HT1080 (cell line): ENCODE measurements around the genes STRIP2, UBE2H, CPA1 and COPG2.

GRCh38 chr7:129169728-129170299 is 18.6 kb upstream of the SMO start:
RAMPAGE:
- cytosol, long total RNA = no peak
- long total RNA = no peak
- nucleus, long total RNA = no peak

DNA sequence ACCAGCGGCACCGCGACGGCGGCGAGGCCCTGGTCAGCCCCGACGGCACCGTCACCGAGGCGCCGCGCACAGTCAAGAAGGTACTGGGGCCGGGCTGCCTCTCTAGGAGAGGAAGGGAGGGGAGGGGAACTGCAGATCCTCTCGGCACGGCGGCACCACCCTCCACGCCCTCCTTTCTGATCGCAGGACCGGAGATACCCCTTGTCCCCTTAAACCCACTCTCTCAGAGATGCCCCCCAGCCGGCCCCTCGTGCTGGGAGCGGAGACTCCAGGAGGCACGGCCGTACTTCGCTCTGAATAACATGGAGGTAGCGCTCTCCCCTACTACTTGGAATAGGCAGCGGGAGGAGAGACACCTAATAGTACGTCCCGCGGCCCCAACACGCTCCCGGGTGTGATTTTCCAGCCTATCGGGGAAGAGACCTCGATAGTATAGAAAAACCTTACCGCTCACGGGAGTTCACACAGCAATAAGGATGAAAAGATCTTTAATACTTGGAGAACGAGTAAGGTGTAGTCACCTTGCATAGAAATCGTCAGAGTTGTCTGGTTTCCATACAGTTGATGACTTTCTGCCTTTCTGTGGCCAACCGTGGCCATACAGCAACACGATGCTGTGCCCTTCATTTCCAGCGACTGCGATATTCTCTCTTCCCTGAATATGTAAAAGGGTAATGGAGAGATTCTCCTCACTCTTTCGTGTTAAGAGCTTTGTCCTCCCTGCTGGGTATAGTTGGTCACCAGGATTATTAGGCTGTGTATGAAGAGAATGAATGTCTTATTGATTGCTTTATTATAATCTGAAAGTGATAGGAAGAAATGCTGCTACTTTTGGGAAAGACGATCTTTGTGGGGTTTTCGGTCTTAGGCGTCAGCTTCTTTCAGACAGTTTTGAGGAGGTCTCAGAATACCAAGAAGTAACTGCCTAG is 794 bp downstream of the AHCYL2 start:
RAMPAGE:
- cytosol, long total RNA = no peak
- long total RNA = no peak
- nucleus, long total RNA = no peak

DNA sequence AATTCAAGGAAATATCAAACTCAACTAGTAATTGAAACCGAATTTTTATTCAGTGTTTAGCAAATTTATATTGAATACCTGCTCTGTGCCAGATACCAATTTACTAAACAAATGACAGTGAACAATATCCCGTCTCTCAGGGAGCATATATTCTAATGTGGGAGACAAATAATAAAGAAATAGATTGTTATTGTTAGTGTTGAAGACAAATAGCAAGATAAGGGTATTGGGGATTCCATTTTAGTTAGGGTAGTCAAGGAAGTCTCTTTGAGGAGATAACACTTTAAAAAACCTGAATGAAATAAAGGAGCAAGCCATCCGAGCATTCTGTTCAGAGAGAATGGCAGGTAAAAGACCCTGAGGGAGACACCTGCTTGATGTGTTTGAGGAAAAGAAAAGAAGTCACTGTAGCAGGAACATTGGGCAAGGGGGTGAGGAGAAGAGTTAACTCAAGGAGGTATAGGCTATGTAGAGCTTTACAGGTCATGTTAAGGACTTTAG is 16.5 kb upstream of the STRIP2 start:
RAMPAGE:
- cytosol, long total RNA = no peak
- long total RNA = no peak
- nucleus, long total RNA = no peak

GRCh38 chr7:129433807-129434973 is at the start of gene STRIP2:
Gene STRIP2 (plus strand): TSS chr7:129434432.
RAMPAGE:
- cytosol, long total RNA = no peak
- long total RNA = no peak
- nucleus, long total RNA = start-site peak on the plus strand at chr7:129434402-129434452, 26 and 33 reads in 2 replicates

DNA sequence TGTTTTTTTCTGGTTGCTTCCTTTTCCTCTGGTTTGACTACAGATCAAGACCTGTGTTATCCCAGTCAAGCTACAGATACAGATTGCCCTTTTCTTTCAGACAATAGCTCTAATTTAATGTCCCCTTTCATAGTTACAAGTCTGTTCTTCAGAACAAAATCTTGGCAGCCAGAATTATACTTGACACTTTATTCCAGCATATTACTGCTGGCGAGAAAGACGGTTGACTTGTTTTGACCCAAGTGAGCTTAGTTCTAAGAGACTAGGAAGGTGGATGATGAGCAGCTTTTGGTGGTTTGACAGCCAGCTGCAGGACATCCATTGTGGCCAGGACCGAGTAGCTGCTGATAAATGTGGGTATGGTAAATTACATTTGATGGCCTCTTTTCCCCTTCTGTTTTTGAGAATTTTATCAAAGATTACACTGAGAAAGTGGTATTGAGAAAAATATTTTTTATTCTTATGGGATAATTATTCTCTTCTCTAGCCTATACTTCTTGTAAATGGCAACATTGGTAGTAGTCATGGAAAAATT is 26.7 kb downstream of the NRF1 start:
RAMPAGE:
- cytosol, long total RNA = no peak
- long total RNA = no peak
- nucleus, long total RNA = no peak

GRCh38 chr7:129853281-129853982 is 99.3 kb downstream of the UBE2H start:
RAMPAGE:
- cytosol, long total RNA = no peak
- long total RNA = no peak
- nucleus, long total RNA = no peak

RAMPAGE:
- cytosol, long total RNA = no peak
- long total RNA = no peak
- nucleus, long total RNA = no peak
Measured at GRCh38 chr7:129950157-129950964, 2.4 kb downstream of the UBE2H start.

DNA sequence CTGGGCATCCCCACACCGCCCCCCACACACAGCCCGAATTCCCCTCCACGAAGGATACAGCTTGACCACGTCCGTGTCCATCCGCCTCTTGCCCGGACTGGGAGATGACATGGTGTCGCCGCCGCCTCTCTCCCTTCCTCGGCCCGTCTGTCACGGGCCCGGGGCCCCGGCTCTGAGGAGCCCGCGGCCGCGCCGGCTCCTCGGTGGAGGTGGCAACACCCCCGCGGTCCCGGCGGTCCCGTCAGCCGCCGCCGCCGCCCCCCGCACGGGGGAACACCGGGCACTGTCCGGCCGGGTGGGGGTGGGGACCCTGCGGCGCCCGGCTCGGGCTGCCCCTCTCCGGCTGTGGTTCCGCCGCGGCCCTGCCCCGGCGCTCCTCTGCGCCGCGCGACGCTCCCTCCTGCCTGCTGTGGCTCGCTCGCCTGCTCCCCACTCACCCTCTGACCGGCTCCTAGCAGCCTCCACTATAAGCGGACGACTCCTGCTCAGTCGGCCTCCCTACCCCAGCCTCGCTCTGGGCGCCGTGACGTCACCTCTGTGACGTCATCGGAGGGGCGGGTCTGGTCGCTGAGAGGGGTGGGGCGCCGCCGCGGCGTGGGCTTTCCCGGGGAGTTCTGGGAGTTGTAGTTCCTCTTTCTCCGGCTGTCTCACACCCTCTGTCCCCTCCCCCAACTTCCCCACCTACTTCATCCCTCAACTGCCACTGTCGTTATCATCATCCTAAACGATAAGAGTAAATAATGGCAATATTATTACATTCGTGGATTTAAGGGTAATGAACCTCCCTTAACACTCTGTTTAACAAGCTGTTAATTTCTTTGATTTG is at the start of gene UBE2H:
TSS of gene UBE2H (minus strand) at position 516 of the 826 bp plus-strand sequence.
RAMPAGE:
- cytosol, long total RNA = no peak
- long total RNA = no peak
- nucleus, long total RNA = no peak

DNA sequence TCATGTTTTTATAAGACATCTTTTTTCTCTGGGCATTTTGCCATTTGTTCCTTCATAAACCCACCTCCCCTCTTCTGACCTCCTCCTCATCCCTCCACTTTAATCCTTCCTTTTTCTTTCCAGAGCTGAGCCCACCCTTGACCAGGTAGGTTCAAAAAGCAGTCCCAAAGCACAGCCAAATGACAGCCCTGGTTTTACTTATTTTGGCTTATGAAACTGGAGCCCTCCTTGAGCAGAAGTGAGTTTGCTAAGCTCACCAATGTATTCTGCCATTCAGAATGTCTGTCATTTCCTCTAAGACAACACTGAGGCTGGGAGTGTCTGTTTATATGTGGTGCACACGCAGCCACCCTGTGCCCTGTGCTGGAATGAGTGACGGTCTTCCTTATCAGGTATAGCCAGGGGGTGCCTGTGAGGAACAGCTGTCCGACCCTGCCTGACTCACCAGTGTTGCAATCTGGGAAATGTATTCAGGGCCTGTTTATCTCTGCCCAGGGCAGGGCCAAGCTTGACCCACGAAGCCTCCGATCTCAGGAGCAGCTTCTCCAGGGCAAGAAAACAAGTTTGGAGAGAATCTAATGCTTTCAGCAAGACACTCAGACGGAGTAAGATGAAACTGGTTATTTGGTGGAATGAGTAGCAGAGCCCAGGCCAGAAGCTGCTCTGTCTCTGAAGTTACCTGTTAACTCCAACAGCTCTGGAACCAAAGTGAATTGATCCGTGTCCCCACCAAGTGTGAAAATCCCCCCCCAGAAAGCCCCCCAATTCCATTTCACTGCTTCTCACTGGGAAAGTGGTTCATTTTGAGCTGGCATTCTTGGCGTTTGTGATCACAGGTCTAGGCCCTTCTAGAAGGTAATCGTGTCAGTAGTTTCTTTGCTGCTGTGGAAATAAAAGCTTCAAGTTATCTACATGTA is 5.9 kb upstream of the UBE2H start:
RAMPAGE:
- cytosol, long total RNA = no peak
- long total RNA = no peak
- nucleus, long total RNA = no peak

GRCh38 chr7:130140866-130141434 is 64.3 kb downstream of the TMEM209 start:
RAMPAGE:
- cytosol, long total RNA = no peak
- long total RNA = no peak
- nucleus, long total RNA = no peak

DNA sequence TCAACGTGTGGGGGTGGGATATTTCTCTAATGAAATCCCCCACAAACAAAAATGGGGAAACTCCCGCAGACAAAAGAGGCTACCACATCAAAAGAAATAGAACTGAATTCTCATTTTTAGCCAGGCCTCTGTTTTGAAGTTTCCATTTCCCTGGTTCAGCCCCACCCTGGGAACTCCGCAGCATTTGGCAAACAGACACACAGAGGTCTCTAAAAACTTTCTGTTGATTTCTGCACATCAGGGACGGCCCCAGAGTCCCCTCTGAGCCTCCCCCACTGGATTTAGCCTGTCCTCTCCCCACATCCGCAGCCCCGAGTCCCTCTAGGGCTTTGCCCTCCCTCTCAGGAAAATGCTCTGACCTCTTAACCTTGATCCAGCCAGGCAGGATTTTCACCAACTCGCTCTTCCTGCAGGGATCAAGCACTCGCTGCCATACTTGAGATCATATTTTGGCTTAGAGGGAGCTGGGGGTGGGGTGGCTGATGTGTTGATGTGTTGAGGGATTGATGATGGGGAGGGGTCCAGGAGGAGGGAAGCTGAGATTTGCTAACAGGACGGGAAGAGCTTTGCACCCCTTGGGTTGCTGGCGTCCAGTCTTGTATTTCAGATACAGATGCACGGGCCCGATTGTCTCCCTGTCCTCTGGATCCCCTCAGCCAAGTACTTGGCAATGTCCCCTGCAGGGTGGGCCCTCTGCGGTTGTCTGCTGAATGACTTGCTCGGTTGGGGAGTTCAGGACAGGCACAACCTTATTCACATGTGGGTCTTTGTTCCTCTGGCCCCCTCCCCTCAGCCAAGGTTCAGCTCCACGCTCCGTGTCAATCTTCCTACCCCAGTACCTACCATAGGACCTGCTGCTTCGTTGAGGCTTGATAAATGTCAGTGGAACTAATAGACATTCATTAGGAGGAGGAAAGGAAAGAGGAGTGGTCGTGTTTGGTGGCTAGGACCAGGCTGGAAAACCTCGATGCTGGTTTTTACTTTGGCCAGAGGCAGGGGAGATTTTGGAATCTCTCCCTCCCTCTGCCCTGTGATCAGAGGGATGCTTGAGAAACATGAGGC is 6.9 kb downstream of the CPA5 start:
RAMPAGE:
- cytosol, long total RNA = no peak
- long total RNA = no peak
- nucleus, long total RNA = no peak

RAMPAGE:
- cytosol, long total RNA = no peak
- long total RNA = no peak
- nucleus, long total RNA = no peak
Measured at GRCh38 chr7:130379418-130380638, at the start of gene CPA1. Gene CPA1 (plus strand): TSS chr7:130380494.

DNA sequence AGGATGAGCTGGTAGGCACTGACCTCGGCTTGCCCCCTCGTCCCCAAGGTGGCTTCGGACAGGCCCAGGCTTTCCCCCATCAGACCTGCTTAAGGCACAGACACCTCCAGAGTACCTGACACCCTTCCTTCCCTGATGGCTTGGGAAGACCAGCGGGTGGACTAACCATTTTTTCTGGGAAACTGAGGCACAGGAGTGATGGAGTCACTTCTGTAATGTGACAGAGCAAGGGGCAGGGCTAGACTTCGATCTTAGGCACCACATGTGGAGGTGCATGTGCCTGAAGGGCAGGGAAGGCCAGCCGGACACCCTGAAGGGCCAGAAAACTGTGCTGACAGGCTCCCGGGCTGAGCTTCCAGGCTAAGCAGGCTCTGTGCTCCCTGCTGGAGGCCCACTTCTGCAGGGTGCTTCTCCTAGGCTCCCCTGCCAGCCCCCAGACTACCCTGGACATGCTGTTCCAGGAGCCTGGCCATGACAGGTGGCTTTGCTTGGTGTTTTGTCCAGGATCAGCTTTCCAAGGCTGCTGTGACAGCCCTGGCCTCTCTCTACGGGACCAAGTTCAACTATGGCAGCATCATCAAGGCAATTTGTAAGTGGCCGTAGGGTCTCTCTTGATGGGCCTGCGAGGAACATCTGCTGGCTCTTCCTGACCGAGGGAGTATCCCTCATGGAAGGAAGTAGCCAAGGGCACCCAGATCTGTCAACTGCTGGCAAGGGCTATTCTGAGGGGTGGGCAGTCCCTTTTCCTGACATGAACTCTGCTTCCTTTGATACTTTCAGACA is 5.2 kb downstream of the CPA1 start:
RAMPAGE:
- cytosol, long total RNA = no peak
- long total RNA = no peak
- nucleus, long total RNA = no peak

RAMPAGE:
- cytosol, long total RNA = no peak
- long total RNA = no peak
- nucleus, long total RNA = no peak
Measured at GRCh38 chr7:130419751-130419968, 21.2 kb downstream of the CEP41 start.

RAMPAGE:
- cytosol, long total RNA = no peak
- long total RNA = no peak
- nucleus, long total RNA = no peak
Measured at GRCh38 chr7:130430692-130431209, 10.1 kb downstream of the CEP41 start.

GRCh38 chr7:130510021-130510700 is 18.3 kb downstream of the MEST start:
RAMPAGE:
- cytosol, long total RNA = no peak
- long total RNA = no peak
- nucleus, long total RNA = no peak

DNA sequence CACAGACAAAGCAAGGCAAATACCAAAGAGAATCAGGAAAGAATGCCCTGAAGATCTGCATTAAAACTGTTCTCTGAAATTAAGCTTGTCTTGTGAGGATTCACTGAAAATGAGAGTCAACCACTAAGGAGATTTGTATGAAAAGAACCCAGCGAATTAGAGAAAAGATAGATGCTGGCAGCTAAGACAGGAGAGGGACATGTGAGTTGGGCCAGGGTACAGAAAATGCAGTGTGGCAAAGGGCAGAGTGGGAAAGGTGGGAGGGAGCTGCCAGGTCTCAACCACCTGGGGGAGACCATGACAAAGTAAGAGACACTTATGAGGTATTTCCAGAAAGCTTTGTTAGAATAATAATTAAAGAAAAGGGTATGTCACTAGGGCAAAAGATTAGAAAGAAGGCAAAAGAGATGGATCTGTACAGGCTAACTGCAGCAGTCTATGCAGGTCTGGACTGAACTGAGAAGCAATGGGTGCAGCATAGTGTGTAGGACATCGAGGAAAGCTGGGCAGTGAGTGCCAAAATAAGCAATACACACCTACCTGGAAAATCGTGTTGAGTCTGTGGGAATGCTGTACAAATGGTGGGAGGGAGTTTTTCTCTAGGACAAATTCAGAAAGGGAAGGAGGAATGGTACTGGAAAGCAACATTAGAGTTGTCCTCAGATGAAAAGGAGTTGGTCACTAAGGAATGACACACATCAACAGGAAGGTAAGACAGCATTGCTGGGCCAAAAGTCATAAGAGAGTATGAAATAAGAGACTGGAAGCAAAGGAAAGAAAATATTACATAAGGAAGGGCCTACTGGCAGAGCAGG is 19.2 kb downstream of the MEST start:
RAMPAGE:
- cytosol, long total RNA = no peak
- long total RNA = no peak
- nucleus, long total RNA = no peak

DNA sequence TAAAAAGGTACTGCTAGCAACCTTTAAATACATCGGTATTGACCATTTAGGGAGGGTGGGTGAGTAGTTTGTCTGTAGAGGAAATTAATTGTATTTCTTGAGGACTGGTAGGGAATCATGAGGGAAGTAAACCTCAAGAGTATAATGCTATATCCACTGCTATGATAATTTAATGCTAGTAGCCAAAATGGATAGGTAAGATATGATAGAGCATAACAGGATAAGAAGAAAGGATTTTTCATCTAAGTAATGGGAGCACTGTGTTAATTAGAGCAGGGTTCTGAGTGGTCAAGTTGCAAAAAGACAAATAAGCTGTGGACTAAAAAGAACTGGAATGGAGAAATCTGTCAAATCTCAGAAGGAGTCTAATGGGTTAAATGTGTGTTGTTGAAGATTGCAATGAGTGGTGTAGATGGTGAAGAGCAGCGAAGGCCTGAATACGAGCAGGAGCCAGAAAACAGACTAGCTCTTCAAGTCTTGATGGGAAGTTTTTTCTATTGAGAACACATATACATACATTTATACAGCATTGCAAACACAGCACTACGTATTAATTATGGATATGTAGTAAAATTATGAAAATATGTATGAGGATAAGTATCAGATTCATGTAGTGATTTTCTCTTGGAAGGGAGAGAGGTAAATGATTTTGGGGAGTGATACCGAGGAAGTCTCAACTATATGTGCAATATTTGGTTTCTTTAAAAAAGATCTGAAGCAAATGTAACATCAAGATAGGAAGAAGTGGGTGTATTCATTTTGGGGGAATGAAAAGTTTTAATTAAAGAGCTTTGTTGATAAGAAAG is 25.9 kb downstream of the MEST start:
RAMPAGE:
- cytosol, long total RNA = no peak
- long total RNA = no peak
- nucleus, long total RNA = no peak

DNA sequence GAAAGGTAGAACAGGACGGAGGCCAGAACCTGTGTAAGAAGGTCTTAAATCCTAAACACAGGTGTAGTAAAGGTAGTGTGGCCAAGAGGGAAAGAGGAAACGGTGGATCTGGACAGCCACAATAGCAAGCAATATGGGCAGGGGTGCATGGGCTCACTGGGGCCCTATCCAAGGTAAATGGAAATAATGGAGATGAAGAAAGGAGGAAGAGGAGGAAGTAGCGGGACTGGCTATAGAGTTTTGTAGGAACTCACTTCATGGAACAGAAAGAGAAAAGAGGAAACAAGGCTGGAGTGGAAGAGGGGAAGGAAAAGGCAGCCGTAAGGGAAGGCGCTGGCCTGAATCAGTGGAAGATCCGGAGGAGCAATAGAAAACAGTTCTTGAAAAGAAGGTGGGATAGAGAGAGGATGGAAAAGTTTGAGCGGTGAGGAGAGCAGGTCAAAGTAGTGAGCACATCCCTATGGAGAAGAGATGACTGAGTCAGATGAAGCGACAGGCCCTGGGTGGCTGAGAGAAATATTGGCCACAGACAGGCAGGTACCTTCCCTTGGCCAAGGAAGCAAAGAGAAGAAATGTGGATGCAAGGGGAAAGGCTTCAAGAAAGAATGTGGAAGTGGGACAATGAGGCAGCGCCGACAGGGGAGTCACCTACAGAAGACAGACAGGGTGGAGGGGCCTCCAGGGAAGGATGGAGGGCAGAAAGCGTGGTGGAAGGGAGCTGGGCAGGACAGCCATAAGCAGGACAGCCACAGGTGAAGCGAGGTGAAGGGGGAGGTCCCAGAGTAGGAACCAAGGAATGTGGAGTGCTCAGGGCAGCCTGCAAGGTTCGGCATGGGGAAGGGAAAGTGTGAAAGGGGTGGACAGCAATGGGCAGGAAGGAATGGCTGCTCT is 43.0 kb downstream of the MEST start:
RAMPAGE:
- cytosol, long total RNA = no peak
- long total RNA = no peak
- nucleus, long total RNA = no peak

DNA sequence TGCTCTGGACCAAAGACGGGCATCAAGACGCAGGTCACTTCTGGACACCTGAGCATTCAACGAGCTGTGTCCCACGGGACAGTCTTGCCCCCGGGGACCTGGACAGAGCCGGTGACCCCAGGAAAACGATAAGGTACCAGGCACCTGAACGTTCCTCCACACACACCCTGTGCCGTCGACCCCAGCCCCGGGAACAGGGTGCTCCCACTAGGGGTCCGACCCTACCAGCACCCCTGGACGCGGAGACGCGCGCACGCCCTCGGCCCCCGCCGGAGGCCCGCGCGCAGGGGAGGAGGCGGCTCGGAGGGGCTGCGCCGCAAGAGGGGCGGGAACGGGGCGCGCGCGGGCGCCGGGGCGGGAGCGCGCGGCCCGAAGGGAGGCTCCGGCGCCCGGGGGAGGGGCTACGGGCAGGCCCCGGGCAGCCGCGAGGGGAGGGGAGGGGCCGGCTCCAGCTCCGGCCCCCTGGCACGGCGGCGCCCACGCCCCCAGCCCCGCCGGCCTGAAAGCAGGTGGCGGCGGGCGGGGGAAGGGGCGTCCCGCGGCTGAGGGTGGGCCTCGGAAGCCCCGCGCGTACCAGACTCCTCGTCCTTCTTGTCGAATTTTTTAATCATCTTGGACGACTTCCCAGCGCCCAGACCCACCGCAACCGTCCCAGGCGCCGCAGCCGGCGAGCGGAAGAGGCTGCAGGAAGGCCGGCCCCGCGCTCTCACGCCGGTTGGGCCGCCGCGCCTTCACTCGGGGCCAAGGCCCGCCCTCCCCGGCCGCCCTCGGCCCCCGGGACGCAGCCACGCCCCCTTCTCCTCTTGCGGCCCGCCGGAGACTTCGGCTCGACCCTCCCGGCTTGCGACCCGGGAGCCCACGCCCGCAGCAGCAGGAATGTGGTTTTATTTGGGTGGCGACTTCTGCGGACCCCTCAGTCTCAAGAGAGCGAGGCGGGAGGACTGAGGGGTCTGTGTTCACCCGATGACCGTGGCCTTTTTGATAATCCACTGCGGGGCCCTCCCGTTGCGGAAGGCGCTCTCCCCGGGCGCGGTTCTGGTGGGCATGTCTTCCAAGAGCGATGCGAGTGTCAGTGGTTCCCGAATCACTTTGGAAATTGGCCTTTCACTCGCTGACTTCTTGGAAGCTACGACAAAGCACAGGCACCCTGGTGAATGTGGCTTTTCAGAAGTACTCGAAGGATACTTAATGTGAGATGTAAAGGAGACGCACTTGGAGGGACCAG is at the start of gene COPG2:
TSS of gene COPG2 (minus strand) at position 691 of the 1,225 bp plus-strand sequence.
RAMPAGE:
- cytosol, long total RNA = no peak
- long total RNA = start-site peak on the minus strand centred at position 666 of the sequence, 8 bp wide, 58 reads
- nucleus, long total RNA = no peak